ENCODE measurements around a stretch of chr7.

DNA sequence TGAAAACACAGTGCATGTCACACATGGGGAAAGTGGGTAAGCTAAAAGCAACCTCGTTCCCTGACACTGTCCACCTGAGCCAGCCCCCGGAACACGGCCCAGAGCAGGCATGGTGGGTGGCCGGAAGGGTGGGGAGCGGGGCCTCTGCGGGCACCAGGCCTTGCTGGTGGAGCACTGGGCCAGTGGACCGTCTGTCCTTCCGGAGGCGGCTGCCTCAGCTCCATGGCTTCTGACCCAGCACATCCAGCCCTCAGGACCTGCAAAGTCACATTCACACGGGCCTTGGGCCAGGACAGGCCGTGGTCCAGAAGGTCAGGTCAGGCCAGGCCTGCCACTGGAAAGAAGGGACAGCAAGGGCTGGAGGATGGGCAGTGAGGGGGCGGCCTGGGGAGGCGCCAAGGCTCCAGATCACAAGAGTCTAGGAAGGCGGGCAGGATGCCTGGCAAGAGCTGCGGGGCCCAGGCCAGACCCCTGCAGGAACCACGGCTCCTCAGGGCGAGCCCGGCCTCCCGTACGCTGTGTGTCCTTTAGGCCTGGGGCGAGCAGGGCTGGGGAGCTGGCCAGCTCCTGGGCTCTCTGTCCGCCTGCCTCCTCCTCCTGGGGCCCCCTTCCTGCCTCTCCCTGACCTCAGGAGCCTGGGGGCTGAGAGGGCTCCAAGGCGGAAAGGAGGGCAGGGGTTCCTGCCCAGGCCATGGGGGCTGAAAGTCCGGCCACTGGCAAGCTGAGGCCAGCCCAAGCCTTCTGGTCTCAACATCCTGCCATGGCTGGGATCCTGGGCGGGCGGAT is 225.7 kb downstream of the ELFN1 start:
- PRO-cap = no peak

- PRO-cap = no peak
Measured at GRCh38 chr7:1916024-1916634, 246.1 kb downstream of the ELFN1 start.

- PRO-cap = no peak
Measured at GRCh38 chr7:1928951-1929389, 258.9 kb downstream of the ELFN1 start.

DNA sequence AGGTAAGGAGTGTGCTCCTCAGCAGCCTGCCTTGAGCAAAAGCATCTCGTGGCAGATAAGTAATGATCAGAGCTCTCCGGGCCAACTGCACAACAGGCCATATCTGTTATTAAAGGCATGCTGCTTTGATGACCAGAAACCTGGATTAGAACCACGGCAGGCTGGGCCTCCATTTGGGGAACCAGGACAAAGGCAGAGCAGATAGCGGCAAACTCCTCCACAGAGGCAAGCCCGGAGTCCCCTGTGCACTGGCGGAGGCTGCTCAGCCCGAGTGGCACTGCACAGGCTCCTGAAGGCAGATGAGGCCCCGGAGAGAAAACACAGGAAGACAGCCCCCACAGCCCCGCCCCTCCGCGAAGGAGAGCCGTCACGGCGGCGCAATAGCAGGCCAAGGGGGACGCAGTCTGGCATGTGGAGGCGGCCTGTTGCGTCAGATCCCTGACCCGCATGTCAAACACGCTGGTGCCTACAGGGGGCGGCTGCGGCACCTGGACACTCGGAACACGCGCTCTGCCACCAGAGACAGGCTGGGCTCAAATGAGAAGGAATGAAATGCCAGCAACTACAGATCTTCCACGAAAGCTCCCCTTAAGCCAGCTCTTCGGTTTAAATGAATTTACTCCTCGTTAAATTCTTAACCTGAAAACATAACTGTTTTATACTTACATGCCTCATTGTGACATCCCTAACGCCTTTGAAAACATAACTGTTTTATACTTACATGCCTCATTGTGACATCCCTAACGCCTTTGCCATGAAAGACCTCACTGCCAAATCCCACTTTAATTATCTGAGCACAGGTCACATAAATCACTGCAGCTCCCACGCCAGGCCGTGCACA is 128.5 kb downstream of the MAD1L1 start:
- PRO-cap = no peak

DNA sequence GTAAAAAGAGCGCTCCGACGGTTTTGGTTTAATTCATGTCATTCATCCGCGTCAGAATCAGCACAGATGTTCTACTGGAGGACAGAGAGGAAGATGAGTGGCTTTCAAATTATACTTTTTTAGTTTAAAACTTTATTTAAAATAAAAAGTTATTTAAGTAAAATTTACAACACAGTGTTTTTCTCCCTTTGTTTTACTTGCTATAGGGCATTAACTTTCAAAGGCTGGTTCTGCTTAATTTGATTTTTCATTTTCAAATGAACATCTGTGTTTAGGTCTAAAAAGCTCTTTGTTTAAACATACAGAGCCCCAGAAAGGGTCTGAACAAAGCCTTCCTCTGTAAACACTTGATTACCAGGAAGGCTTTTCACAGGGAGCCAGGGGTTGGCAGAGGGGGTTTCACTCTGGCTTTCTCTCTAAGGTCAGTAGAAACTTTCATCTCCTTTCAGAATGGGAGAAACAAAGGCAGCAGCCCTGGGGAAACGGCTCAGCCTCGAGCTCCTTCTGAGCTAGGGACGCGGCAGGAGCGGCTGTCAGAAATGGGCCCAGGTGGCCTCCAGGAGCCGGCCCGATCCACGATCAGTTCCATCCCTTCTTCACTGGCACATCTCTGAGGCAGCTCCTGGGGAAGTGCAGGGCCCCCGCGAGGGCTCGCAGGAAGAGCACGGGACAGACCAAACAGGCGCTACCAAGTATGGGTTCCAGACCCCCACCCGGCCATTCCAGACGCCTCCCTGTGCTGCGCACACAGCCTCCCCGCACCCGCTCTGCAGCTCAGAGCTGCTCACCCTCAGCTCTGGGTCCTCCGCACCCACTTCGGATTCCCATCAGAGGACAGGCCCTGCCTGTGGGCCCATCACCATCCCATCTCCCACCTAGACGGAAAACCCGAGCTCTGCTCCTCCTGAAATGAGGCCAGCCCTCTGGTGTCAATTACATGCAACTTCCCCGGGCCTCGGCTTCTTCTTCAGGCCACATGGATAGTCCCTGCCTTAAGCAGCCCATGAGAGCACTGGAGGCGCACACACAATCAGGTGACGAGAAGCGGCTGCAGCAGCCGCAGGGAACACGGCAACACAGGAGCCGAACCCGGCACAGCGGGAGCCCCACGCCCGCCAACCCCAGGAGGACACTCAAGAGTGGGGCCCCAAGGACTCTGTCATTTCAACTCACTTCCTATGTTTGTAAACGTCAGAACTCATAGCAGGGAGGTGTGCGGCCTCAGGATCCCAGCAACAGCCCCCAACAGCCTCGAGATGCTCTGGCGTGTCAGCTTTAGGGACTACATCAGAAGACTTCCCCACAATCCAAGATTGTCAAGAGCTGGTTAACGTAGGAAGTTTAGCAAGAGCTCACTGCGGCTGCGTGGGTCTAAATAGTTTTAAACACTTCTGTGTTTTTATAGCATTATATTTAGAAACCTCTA is 123.9 kb downstream of the MAD1L1 start:
- PRO-cap = no peak

GRCh38 chr7:2231941-2232752 is 598 bp downstream of the MAD1L1 start:
- PRO-cap = no peak

DNA sequence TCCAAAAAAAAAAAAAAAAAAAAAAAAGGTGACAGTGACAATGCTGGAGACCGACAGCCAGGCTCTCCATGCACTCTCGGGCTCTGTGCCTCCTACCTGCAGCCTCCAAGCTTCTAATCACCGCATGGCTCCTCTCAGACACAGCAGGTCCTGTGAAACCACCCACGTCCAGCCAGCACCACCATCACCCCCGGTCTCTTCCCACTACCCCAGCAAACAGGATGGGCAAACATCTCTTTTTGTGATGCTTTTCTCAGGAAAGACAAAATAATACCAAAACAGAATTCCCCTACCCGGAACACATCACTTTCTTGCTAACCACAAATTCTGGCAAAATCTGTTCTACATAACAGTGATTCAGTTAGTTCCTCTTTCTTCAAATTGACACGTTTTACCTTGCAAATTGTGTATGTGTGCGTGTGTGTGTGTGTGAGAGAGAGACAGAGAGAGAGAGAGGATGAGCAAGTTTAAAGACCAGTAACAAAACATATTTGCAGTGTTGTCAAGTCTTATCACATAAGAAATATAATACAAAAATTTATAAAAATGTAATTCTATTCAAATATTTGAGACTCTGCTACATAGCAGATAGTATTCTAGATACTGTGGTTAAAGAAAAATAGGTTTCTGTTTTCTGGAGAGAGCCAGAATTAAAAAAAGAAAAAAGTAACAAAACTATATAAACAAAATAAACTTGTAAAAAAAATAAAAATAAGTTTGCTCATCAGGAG is 6.4 kb downstream of the SNX8 start:
- PRO-cap = no peak

DNA sequence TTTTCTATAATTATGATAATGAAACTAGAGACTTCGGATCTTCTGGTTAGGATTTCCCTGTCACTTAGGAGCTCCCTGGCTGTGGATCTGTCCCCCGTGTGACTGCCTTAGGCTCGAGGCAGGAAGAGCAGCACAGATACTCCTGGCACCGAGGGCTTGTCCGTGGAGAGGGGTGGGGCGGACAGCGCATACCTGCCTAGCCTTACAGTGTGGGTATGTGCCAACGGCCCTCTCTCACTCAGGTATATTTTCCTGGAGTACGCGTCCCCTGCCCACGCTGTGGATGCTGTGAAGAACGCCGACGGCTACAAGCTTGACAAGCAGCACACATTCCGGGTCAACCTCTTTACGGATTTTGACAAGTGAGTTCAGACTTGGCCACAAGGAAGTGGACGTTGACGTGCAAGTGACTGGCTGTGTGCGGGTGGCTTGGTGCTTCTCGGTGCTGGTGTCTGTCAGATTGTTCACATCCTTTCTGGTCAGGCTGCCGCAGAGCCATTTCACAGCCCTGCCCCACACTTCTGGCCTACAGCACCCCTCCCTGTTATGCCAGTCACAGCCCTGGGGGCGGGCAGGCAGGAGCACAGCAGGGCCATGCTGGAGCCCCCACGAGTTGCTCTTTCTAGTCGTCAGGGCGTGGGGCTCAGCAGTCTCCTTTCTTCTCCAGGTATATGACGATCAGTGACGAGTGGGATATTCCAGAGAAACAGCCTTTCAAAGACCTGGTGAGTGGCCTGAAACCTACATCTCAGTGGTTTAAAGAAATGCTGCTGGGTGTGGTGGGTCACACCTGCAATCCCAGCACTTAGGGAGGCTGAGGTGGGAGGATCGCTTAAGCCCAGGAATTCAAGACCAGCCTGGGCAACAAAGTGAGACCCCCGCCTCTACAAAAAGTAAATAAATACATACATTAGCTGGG is 8.0 kb downstream of the EIF3B start:
- PRO-cap = no peak

GRCh38 chr7:2409656-2410386 is 6.4 kb downstream of the CHST12 start:
- PRO-cap = no peak

DNA sequence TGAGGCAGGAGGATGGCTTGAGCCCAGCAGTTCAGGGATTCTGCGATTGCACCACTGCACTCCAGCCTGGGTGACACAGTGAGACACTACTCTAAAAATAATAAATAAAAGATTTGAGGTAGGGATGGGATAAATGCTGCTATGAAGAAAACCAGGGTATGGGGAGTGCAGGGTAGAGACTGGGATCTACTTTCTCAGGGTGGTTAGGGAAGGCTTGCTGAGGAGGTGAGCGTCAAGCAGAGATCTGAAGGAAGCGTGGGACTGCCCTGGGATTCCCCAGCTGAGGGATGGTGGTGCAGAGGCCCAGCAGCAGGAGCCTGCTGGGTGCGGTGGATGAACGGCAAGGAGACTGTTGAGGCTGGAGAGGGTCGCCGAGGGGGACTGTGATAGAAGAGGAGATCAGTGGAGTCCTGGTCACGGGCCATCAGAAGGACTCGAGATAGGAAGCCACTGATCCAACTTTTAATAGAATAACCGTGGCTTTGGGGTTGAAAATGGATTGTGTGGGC is 7.1 kb downstream of the CHST12 start:
- PRO-cap = no peak

- PRO-cap = no peak
Measured at GRCh38 chr7:2437712-2438554, 34.5 kb downstream of the CHST12 start.

- PRO-cap = bidirectional peak, plus-strand start at chr7:2512550, minus-strand start at chr7:2512393
Measured at GRCh38 chr7:2511968-2512820, 7.4 kb upstream of the LFNG start.

- PRO-cap = bidirectional peak, plus-strand start at chr7:2524402, minus-strand start at chr7:2524212
Measured at GRCh38 chr7:2523908-2524588, 4.5 kb downstream of the LFNG start.

GRCh38 chr7:2531369-2532169 is 12.0 kb downstream of the LFNG start:
- PRO-cap = no peak

- PRO-cap = no peak
Measured at GRCh38 chr7:2540509-2540858, 14.8 kb downstream of the BRAT1 start.

DNA sequence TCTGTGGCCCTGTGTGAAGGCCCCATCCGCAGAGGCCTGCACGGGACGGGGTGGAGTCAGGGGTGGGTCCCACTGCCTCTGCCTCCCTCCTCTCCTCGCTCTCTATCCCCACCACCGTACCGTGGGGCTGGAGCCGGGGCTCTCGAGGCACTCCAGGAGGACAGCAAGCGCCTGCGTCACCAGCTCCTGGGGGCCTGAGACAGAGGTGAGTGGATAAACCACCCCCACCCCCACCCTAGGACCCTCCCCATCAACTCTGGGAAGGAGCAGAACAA is 14.5 kb downstream of the BRAT1 start:
- PRO-cap = no peak

- PRO-cap = no peak
Measured at GRCh38 chr7:2542254-2543433, 12.7 kb downstream of the BRAT1 start.

DNA sequence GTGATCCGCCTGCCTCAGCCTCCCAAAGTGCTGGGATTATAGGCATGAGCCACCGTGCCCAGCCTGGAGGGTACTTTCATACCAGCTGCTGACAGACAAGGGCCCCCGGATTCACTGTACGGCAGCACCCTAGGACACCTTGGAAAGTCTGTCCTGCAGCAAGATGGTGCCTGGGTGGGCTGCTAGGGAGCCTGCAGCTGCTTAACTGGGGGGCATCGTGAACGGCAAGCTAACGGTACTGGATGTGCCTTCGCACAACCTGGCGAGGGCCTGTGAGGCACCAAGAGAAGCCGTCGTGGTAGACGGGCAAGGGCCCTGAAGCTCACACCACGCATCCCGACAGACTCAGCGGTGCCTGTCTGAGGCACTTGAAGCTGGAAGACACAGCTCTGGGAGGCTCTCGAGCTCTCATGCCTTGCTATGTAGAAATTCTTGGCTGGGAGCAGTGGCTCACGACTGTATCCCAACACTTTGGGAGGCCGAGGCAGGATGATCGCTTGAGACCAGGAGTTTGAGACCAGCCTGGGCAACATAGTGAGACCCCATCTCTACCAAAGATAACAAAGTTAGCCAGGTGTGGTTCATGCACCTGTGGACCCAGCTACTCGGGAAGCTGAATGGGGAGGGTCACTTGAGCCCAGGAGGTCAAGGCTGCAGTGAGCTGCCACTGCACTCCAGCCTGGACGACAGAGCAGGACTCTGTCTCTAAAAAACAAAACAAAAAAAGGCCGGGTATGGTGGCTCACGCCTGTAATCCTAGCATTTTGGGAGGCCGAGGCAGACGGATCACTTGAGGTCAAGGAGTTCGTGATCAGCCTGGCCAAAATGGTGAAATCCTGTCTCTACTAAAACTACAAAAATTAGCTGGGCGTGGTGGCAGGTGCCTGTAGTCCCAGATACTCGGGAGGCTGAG is 9.3 kb downstream of the BRAT1 start:
- PRO-cap = no peak

DNA sequence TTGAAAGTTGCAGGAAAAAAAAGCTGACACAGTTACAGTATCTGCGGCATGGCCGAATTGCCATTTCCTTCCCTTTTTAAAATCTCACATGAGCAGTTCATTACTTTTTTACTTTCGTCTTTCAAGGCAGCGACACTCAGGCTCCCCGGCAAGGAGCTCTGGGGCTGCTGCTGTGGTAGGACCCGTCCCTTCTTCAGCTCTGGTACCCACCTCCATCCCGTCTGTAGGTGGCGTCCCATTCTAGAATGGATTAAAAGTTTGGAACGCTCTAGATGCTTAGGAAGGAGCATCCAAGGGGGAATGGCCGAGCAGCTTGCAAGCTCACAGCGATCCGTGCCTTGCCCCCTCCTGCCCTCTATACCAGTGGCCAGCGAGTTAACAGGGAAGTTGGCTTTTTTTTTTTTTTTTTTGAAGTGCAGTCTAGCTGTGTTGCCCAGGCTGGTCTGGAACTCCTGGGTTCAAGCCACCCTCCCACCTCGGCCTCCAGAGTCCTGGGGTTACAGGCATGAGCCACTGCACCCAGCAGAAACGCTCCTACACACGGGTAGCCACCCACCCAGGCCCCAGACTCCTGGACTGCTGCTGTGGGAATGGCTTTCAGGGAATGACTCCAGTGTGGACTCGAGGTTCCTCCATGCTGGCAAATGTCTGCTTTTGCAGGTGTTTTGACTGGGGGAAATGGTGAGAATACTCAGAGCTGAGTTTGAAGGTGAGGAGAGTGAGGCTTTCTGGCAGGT is 22.7 kb upstream of the TTYH3 start:
- PRO-cap = no peak

GRCh38 chr7:2622931-2623592 is 8.7 kb upstream of the TTYH3 start:
- PRO-cap = bidirectional peak, plus-strand start at chr7:2623513, minus-strand start at chr7:2623403